ENCODE measurements around the genes NKX2-8 and SSTR1.

DNA sequence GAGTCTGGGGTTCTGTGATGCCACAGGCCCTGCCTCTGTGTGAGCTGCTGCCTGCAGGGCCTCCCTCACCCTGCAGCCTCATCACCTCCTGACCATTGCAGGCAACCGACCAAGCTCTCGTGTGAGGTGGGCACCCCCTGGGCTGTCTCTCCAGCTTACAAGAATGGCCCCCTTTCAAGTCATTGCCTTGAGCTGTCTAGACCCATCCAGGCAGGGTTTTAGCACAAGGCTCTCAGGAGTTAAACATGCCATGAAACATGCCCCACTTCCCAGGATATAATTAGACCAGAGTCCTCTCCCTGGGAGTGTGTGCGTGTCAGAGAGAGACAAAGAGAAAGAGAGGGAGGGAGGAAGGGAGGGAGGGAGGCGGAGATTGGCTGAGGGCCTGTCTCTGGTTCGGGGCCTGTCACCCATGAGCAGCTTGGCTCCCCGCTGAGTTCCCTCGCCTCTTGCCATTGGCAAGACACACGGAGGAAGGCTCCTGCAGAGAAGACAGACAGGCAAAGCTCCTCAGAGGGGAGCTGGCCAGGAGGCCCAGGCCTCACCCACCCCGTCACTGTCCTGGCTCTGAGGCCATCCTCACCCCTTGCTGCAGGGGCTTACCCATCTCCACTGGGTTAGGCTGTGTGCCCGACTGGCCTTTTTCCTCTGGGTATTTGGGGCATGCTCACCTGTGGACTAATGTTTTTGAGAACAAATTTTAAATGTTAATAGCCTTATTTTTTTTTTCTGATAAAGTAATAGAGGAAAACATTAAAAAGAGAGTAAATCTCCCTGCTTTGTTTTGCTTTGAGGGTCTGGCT is 19.0 kb downstream of the NFKBIA start:
- PRO-cap, result bidirectional peak, plus-strand start at position 461 of the sequence, minus-strand start at position 282 of the sequence

DNA sequence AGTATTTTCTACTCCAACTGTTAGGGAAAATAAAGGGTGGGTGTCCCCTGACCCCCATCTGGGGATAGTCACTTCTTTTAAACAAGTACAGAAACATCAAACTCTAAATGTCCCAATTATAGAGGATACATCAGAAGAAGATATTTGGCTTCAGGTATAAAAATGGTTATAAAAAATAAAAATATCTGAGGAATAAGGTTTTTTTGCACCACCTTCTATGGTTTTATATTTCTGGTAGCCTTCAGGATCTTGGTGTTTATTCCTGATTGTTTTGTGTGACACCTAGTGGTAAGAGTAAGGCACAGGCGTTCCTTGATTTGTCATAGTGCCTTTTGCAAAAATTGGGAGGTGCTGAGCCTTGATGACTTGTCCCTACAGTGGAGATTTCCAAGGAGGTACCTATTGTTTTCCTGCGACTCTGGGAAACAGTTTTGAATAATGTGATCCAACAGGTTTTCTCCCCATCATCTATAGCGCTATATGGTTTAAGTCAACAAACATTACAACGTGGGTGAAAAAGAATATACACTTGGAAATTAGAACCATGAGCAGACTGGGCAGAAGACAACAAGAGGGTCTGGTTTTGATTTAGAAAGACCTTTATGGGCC is 2.4 kb upstream of the NFKBIA start:
- PRO-cap, result no peak

DNA sequence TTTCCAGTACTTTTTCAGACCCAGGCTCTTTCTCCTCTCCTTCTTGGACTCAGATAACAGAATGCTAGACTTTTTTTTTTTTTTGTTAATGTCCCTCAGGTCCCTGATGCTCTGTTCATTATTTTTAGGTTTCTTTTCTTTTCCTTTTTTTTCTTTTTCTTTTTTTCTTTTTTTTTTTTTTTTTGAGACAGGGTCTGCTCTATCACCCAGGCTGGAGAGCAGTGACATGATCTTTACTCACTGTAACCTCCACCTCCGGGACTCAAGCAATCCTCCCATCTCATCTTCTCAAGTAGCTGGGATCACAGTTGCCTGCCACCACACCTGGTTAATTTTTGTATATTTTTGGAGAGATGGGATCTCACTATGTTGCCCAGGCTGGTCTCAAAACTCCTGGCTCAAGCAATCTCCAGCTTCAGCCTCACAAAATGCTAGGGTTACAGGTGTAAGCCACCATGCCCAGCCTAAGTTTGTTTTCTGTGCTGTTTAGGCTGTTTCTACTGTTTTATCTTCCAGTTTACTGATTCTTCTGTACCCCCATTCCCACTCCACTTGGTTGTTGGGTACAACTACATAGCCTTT is 66.2 kb downstream of the INSM2 start:
- PRO-cap, result no peak

DNA sequence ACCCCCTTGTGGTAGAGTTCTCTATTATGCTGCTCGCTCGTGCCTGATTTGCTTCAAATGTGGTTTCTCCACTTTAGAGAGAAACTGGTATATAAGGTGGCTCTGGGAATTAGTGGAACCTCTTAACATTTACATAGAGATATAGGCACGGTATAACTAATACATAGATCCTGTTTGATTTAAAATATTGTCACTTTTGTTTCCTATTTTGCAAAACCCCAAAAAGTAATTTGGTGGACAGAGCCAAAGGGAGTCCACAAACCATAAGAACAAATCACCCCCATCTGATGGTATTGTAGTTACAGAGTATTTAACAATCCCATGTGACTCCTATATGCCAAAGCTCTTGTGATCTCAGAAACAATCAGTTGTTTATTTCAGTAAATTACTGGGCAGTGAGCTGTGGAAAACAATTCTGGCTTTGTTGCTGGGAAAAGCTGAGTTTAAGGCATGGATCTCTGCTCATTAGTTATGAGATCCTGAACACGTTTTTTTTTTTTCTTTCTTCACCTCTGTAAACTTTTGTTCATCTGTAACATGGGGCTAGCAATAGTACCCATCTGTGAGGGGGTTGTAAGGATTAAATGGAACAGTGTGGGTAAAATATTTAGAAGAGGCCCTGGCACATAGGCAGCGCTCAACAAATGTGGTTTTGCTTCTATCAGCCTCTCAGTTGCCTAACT is 159.7 kb downstream of the BRMS1L start:
- PRO-cap, result no peak

- PRO-cap, result no peak
Observed at GRCh38 chr14:36510034-36511025, 9.7 kb downstream of the NKX2-1 start.

- PRO-cap, result no peak
Observed at GRCh38 chr14:36582109-36582867, at the start of gene NKX2-8. NKX2-8 (minus strand) TSS chr14:36582614.

GRCh38 chr14:36856056-36856435 is 194.4 kb downstream of the PAX9 start:
- PRO-cap, result no peak

DNA sequence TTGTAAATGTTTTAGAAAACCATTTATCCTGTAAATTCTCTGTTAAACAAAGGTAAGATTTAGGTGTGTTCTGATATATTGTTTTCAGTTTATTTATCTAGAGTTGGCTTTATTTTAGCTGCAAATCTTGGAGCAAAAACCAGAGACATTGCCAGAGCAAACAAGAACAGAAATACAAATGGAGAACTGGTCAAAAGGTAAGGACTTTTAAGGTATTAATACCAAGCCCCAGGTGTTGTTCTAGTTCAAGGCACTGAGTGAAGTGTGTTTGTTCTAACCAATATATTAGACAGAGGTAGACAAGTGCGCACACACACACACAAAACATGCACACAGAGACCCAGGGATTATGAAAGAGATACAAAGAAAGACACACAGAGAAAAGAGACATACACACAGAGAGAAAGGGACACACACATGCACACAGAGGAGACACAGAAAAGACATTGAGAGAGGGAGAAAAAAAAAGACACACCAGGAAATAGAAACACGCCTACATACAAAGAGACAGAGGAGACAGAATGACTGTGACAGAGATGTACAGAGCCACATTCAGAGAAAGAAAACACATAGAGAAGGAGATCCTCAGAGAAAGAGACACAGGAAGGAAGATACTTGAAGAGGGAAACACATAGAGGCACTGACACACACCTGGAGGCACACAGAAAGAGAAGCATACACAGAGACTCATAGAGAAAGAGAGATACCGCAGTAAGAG is 50.1 kb downstream of the MIPOL1 start:
- PRO-cap, result no peak

GRCh38 chr14:37422734-37423064 is 172.3 kb downstream of the FOXA1 start:
- PRO-cap, result no peak

- PRO-cap, result no peak
Observed at GRCh38 chr14:37589382-37589817, 5.6 kb downstream of the FOXA1 start.

DNA sequence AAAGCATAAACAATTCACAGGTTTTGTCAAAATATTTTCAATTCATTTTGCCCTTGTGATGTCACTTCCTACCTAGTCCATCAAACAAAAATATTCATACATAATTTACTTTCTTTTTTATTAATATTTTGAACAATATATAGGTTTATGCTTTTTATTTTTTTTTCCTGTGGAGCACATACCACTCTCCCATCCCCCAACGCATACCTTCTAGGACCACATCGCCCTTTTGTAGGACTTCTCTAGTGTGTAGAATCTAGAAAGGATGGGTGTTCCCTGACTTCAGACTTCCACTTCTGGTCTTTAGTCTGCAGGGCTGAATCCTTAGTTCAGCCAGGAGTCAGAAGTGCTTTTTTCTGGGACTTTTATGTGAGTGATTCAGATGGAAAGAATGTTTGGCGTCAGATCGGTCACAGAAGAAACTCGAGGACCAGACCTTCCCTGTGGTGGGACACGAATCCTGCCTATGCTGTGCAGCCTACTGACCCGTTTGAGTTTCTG is 165.5 kb upstream of the SSTR1 start:
- PRO-cap, result no peak

DNA sequence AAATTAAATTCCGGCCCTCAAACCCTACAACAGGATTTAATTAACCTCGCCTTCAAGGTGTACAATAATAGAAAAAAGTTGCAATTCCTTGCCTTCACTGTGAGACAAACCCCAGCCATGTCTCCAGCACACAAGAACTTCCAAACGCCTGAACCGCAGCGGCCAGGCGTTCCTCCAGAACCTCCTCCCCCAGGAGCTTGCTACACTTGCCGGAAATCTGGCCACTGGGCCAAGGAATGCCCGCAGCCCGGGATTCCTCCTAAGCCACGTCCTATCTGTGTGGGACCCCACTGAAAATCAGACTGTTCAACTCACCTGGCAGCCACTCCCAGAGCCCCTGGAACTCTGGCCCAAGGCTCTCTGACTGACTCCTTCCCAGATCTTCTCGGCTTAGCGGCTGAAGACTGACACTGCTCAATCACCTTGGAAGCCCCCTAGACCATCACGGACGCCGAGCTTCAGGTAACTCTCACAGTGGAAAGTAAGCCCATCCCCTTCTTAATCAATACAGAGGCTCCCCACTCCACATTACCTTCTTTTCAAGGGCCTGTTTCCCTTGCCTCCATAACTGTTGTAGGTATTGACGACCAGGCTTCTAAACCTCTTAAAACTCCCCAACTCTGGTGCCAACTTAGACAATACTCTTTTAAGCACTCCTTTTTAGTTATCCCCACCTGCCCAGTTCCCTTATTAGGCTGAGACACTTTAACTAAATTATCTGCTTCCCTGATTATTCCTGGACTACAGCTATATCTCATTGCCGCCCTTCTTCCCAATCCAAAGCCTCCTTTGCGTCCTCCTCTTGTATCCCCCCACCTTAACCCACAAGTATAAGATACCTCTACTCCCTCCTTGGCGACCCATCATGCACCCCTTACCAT is 14.6 kb upstream of the SSTR1 start:
- PRO-cap, result no peak

DNA sequence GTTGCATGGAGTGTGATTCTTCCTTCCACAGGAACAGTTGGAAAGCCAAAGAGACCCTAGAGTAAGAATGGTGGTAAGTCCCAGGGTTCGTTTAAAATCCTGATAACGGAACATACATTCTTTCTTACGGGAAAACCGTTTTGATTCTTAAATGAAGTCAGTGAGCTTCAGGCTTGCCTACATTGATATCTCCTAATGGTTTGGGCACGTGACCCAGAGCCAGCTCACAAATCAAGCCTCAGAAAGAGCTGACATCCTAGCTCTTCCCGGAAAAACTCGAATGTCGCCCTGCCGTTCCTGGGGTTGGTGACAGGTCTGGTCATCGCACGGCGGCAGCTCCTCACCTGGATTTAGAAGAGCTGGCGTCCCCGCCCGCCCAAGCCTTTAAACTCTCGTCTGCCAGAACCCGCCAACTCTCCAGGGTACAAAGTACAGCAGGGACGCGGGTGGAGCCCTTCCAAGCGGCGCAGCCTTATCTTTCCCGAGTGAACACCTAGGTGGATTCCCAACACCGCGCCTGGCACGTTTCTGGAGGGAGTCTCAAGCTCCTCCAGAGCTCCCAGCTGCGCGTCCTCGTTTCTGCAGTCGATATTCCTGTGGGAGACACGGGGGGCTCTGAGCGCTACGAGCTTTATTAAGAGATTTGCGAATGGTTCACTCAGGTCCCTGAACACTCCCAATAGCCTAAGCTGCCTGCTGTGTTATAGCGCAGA is at the start of gene SSTR1:
SSTR1 (plus strand) TSS at position 222 of the 713 bp plus-strand sequence.
- PRO-cap, result no peak

- PRO-cap, result no peak
Observed at GRCh38 chr14:38254198-38255017, 1.5 kb downstream of the CLEC14A start.

DNA sequence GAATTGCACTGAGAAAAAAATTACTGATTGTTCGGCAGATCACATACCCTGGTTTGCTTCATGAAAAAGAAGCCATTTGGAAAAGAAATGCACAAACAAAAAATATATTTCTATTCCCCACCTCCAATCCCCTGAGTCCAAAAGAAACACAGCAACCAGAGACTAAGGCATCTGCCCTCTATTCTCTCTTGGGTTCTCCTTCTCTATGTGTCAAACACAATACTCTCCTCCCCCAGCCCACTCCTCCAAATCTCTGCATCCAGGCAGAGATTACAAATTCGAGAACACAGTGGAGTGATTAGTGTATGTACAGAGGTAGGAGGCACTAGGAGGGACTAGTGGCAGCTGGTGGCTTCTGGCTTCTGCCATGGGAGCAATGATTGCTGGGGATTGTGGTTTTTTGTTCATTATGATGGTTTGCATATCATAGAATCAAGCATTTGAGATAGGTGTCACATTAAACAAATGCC is 100.3 kb downstream of the SEC23A start:
- PRO-cap, result no peak

DNA sequence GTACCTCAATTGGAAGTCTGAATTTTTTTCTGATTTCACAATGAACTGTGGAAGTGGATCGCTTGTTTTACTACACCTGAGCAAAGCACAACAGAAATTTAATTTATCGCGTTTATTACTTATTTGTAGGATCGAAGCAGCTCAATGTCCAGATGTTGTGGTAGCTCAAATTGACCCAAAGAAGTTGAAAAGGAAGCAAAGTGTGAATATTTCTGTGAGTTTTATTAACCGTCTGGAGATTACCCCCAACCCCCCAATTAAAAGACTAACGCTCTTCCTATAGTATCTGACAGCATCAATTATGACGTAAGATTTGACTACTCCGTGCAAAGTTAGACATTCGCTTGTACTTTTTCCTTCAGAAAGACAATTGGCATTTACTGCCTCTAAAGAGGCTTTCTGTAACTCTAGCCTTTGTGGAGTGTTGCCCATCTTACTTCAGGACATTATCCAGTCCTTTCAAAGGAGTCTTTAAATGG is 616 bp downstream of the GEMIN2 start:
- PRO-cap, result no peak

DNA sequence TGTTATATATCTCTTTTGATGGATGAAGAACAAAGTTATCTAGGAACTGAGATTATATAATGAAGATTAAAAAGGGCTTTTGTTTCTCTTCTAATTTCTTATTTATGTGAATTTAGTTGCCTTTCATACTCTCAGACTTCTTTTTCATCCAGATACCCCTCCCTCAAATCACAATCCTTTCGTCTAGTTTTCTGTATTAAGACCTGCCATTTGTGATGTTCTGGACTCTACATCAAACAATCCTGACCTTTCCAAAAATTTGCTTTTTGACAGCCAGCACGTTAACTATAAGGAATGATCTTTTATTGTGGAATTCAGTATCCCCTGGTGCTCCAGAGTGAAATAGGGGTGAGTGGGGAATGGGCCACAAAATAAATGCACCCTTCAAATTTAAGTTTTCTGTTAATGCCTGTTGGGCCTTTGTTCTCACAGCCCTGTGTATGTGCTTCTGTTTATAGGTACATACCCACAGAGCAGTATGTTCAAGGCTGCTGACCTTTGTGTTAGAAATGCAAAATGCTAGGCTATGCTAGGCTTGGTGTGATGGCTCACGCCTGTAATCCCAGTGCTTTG is 11.8 kb downstream of the PNN start:
- PRO-cap, result no peak

DNA sequence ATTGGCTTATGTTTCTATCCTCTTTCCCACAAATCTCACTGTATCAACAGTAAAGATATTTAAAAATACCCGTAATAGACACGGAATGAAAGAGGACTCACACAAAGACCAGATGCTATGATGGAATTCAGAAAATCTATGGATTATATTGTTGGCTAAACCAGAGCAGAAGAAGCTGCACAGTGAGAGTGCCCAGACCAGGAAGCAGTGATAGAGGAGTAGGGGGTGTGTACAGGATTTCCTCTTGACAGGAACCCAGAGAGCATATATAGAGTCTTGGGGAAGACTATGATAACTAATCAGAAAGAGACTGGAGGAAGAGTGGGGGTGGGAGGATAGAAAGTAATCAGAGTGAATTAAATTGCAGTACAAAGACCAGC is 1013.6 kb upstream of the FBXO33 start:
- PRO-cap, result no peak

DNA sequence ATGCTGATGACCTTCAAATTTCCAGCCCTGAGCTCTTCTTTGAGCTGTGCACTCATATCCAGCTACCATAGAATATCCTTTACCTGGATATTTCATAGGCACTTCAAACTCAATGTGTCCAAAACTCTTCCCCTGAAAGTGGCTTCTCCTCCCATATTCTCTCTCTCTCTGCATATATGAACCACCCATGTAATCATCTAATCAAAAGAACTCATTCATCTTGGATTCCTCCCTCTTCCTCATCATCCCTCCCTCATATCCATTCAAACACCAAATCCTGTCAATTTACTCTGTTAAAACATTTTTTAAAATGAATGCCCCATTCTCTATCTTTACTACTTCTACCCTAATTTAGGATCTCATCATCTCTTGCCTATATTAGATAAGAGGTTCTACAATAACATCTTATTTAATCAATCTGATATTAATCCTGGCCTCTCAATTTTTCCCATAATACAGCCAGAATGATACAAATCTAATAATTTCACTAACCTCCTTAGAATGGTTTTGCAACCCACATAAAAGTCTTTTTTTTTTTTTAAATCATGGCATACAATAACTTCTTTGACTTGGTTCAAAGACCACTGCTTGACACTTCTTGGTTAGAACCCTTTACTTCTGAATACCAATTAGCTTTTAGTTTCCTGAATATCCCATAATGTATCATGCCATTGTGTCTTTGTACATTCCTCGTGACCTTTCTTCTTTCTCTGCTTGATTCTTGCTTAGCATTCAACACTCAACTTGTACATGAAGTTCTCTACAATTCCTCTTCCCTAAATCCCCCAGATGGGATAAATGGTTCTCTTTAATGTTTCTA is 19.5 kb downstream of the KLHL28 start:
- PRO-cap, result no peak

DNA sequence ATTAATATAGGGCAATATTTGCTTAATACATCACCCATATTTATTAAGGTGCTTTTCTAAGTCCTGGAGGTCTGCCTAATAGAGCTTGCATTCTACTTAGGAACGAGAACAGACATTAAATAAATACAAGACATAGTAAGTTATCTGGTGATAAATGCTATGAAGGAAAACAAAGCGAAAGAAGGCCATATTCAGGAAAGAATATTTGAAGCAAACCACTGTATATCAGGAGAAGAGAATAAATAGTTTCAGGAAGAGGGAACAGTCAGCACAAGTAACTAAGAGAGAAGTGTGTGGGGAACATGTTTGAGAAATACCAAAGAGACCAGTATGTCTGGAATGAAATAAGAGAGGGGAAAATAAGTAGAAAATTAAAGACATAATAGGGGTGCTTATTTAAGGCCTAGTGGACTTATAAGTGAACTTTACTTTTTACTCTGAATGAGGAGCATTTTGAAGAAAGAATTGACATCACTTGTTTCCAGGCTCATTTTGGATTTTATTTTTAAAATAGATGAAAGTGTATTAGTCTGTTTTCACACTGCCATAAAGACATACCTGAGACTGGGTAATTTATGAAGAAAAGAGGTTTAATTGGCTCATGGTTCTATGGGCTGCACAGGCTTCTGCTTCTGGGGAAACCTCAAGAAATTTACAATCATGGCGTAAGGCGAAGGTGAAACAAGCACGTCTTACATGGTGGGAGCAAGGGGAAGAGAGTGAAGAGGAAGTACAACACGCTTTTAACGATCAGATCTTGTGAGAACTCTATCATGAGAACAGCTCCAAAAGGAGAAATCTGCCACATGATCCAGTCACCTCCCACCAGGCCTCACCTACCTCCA is 34.3 kb downstream of the TOGARAM1 start:
- PRO-cap, result no peak

All from ascending aorta (tissue), 1 donor.